Progenitor cell of endocrine pancreas (in vitro differentiated cells): ENCODE measurements around a stretch of chr10.

GRCh38 chr10:124997465-124998629, 30.0 kb downstream of the CTBP2 start:
- PRO-cap = no peak

GRCh38 chr10:125002715-125003223, 25.1 kb downstream of the CTBP2 start:
- PRO-cap = no peak

DNA sequence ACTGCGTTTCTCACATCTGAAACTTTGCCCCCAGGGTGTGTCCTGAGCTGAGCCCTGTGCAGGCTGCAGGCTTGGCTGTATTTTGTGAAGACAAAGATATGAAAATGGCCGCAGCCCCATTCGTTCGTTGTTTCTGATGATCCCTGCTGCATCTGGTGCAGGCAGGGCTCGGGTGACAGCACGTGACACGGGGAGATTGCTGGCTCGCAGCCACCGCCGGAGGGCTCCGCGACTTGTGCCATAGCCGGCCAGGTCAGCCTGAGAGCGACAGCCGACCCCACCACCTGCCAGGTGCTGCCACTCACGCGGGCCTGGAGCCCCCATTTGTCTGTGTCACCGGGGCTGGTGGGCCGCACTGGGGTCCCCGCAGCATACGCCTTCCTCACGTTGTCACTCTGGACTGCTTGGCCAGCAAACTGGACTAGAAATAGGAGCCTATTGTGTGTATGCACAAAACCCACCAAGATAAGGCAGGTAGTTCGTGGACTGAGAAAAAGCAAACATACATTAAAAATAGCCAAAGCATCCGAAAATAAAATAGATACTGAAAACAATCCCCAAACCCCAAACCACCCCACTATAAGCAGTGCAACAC, 4.5 kb downstream of the CTBP2 start:
- PRO-cap = no peak

- PRO-cap = no peak
Observed at GRCh38 chr10:125054824-125055361, 27.0 kb upstream of the CTBP2 start.

- PRO-cap = no peak
Observed at GRCh38 chr10:125062378-125062618, 34.4 kb upstream of the CTBP2 start.

DNA sequence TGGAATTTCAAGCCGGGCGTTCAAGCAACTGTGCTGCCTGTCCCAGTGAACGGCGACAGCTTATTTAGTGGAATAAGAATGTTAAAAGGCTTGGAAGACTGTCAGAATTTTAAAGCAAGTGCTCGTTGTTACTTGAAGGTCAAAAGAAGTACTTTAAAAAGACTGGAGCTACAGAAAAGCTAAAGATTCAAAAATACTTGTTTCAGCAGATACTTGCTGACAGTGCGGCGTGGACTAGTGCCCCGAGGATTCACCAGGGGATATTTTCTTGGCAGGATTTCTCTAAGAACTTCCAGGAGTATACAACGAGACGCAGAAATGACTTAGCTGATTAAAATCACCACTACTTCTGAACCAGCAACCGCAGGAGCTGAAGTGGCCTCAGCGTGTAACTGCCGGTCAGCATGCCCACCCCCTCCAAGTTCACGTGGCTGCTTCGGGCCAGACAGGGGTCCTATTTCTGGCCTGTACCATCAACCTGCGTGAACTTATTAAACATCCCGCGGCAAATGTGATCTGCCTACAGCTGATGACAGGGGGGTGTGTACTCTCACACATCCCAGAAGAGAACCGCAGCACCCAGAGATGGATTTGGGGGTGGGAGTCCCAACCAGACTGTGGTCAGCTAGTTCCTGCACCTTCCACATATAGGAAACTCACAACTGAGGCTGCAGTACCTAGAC, 86.1 kb upstream of the CTBP2 start:
- PRO-cap = no peak

DNA sequence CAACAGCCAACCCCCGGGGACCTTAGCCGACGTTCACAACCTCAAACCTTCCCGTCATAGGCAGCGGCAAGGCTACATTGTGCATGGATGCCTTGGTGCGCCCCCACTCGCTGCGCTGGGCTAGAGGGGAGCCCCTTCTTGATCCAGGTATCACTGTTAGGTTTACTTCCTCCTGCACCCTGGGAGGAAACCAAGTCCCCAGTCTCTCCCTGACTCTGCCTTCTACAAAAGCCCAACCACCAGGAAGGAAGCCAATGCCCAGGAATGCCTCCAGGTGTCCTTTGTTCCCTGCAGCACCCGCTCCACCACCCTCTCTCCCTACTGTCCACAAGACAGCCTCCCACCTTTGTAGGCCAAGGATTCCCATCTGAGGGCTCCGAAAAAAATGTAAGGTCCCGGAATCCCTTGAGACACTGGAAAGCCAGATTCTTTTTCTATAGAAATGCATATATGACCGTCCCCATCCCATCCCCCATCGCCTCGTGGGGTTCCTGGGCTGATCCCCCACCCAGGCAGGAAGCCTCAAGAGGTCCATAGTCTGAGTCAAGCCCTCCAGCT, 107.2 kb upstream of the CTBP2 start:
- PRO-cap = no peak

GRCh38 chr10:125157142-125157943, 129.5 kb upstream of the CTBP2 start:
- PRO-cap = bidirectional peak, plus-strand start at chr10:125157758, minus-strand start at chr10:125157587

DNA sequence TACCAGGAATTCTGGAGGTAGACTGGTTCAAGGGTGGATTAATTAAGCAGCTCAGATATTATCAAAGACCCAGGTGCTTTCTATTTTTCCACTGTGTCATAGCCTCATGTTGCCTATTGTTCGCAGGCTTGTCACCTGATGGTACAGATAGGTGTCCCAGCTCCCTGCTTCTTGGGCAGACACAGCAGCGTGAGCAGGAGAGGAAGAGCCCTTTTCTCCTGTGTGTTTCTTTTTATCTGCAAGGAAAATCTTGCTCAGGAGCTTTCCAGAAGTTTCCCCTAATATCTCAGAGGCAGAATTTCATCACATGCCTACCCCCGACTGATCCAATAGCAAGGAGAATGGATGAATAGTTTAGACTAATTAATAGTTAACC, 288.7 kb upstream of the CTBP2 start:
- PRO-cap = no peak

DNA sequence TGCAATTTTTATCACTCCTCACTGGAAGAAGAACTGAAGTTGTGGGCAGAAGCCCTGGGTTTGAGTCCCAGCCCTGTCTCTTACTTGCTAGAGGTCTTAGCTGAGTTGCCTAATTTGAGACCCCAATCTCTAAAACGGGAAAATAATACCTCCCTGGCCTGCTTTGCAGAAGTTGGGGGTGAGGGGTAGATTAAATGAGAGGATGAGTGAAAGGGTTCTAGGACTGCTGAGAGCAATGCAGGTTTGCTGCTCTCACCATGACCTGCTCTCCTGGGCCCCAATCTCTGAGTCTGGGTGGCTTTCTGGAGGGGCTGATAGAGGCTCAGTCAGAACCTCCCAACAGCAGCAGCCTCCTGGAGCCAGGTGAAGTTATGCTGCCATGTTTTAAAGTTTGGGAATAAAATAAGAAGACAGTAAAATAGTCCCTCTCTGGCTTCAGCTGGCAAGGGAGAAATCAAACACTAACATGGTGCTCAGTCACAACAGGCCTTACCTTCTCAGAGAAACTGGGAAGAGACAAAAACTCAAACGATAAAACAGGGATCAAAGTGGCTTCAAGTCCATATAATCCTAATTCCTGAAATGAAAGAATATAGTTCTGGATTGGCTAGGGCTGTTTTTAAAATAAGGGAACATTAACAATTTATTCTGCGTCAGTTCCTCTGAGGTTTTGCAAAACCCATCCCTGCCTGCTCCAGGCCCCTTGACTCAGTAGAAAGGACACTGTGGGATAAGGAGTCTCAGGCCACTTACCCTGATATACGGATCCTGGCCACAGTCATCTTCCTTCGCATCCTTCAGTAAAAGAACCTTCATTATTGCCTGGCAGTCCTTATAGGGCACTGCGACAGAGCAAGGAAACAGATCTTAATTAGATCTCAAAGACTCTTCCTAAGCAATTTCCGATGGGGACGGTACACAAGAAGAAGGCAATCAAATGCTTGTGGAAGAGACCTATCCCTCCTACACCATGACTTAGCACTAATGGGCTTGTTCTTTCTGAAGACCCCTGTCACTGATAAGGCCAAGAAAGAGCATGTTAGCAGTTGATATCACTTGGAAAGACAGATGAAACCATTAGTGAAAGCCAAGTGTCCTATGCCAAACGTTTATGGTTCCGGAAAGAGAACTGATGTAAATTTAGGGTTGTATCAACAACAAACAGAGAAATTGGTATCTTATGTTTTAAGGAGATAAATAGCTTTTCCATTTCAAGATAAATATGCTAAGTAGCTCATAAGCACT, 7.0 kb downstream of the UROS start:
- PRO-cap = no peak

- PRO-cap = no peak
Observed at GRCh38 chr10:125852229-125852761, 28.8 kb downstream of the DHX32 start.

DNA sequence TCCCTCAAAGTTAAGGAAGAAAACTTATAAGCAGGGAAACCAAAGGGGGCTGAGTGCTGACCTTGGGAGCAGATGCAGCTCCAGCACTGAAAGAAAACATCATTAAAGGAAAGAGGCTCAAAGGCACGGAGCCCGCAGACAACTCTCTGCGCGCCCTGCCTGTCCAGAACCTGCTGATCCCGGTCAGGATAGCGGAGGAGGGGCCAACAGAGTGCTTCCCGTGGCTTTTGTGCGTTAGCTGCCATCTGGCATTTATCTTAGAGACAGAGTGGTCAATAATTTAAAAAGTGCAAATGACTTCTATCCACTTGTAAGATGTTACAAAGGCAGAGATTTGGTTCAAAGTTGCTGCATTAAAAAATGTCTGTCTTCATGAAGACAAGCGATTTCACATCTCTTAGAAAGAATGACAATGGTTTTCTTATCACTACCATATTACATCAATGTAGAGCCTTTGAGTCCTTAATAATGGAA, 162.2 kb downstream of the FANK1 start:
- PRO-cap = no peak

DNA sequence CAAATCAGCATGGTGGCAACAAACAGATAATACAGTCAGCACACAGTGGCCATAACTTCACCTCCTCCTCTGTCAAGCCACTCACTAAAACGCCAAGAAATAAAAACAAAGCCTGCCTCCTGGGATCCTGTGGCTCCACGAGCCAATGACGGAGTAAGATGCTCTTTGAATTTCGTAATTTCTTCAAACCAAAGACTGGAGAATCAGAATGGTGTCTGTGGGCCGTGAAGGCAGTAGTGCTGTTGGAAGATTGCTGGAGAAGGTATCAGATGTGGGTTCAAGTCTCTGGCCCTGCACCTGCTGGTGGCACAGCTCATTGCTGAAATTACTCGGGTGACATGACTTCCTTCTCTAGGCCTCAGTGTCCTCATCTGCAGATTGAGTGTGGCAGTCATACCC, 140.5 kb downstream of the ADAM12 start:
- PRO-cap = no peak

DNA sequence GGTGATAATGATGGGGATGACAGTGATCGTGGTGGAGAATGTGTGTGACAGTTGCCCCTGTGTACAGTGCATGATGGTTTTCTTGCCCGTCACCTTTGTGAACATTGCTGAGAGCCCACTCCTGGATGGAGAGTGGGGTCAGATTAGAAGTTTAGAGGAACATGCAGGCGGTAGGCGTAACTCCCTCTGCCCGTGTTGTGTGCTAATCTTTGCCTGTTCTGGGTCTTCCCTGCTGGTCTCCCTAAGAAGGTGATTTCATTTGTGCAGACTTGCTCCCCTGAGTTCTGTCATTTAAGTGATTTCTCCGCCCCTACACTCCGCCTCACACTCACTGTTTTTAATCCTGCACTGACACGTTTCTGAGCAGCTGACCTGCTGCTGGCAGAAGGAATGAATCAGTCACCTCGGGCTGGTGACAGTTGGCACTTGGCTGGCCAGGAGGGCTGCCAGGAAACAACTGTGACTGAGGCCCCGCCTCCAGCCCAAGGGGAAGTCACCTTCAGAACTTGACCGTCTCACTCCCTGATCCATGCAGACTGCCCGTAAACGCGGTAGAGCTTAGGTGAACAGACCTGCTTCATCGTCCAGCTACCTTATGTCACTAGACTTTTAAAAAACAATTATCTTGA, 107.4 kb downstream of the DOCK1 start:
- PRO-cap = no peak

- PRO-cap = no peak
Observed at GRCh38 chr10:127323707-127324024, 127.3 kb upstream of the INSYN2A start.

- PRO-cap = no peak
Observed at GRCh38 chr10:127880345-127881213, 12.2 kb downstream of the CLRN3 start.

DNA sequence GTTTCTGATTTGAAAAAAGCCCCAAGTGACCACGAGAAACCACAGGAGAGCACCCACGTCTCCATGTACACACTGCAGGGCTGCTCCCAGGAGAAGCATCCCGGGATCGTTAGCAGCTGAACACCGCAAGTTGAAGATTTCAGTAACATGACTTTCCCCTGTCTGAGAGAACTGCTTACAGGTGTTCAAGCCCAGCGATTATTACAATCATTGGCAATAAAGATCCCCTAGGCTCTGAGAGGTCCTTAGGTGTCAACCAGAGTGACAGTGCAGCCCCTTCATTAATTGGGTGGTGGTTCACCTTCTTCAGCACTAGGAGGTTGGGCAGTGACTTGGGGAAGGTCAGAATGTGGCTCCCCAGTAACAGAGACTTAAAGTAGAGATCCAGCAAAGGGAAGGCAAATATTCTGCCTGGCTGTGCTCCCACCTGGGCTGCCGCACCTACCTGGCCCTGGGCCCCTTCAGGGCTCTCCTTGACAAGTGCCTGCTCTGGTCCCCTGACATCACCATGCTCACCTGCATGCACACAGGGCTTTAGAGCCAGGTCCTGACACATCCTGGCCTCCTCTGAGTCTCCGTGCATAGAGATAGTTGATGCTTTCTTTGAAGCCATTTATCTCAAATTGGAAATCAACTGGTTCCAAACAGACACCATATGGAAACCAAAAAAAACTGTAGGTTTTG, 1.9 kb downstream of the CLRN3 start:
- PRO-cap = no peak

DNA sequence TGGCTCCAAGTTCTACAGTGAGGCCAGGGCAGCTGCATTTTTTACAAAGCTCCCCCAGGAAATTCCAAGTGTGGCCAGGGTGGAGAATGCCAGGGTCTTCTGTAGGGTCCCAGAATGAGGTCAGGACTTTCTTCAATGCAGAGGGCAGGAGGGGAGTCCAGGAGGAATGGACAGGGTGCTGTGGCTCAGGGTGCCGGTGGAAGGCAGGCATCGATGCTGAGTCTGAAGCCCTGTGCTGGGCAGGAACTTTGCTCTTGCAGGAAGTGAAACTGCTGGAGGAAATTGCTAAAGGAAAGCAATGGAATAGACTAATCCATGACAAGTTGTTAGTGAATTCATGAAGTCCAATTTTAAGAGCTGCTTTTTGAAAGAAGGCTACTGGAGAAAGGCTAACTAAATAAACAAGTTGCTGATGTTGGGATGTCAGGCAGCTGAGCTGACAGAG, 14.8 kb downstream of the PTPRE start:
- PRO-cap = no peak

- PRO-cap = no peak
Observed at GRCh38 chr10:127968396-127968968, 61.6 kb downstream of the PTPRE start.

DNA sequence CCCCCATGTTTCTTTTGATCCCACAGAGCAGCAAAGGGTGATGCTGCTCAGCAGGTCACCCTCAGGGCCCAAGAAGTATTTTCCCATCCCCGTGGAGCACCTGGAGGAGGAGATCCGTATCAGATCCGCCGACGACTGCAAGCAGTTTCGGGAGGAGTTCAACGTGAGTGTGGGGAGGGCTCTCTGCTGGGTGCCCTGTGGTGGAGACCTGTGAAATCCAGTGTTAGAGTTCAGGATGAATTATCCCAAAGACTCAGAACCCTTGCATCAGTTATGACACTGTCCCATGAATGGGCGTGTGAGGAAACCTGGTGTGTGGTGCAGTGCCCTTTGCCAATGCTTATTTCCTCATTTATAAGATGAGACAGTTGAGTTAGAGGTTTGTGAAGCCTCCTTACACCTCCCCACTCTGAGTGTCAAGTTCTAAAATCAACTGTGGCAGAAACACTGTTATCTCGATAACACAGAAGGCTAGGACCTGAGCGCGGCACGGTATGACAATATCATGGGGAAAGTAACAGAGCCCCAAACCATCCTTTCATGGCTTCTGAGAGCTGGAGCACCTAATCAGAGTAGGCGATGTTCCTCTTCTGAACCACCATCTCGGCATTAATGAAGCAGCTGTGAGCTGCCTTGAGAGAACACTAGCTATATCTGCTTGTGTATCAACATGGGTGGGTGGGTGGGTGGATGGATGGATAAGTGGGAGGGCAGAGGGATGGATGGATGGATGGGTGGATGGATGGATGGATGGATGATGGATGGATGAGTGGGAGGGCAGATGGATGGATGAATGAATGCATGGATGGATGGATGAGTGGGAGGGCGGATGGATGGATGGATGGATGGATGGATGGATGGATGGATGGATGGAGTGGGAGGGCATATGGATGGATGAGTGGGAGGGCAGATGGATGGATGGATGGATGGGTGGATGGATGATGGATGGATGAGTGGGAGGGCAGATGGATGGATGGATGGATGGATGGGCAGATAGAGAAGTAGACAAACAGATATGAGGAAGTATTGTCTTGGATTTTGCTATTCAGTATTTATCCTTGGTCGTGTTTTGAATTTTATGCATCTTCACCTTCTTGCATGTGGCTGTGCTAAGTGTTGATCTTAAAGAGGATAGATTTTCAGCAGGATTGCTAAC, 76.3 kb downstream of the MKI67 start:
- PRO-cap = no peak